Epidermal melanocyte (primary cell): ENCODE measurements around the genes KLK8, KLK9, IGLON5, SIGLEC10, SIGLEC8 and ZNF577.

- RRBS: 60% methylated on average over 1 of the region's 8 CpGs
These were observed 2.4 kb downstream of the MYH14 start for GRCh38 chr19:50205805-50206170.

DNA sequence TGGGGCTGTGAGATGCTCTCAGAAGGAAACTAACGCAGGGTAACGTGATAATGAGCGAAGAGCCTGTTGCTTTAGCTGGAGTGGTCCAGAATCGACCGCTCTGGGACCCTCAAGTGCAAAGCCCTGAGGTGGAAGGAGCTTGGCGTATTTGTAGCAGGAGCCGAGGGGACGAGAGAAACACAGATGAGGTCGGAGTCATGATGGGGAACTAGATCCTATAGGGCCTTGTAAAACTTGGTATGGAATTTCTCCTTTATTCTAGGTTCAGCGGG lies 615 bp downstream of the POLD1 start:
- RRBS: no CpG with 5 or more reads among the region's 10 CpGs

DNA sequence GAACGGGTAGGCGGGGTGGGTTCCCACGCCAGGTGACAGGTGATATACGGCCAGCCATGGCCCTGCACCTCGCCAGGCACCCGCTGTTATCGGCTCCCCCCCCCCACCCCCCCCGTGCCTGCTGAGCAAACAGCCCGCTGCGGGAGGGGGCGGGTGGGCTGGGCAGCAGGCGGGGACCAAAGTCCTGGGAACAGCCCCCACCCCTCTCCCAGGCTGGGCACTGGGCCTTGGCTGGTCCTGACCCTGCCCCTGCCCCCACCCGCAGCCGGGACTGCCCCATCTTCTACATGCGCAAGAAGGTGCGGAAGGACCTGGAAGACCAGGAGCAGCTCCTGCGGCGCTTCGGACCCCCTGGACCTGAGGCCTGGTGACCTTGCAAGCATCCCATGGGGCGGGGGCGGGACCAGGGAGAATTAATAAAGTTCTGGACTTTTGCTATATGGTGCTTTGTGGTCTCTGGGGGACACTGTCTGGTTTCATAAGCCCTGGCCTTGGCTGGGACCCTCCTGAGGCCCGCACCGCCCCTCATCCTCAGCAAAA lies 1.1 kb upstream of the SPIB start:
- RRBS: no CpG with 5 or more reads among the region's 23 CpGs

DNA sequence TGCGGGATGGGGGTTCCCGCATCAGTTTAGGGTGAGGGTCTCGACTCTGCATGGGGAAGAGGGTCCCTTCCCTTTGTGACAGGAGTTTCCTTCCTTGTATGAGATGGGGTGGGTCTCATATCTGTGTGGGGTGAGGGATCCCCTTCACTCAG lies 288 bp downstream of the MYBPC2 start:
- RRBS: no CpG with 5 or more reads among the region's 3 CpGs

- RRBS: 31% methylated on average over 14 of the region's 28 CpGs
These were observed 12.9 kb upstream of the GARIN5A start for GRCh38 chr19:50489336-50490062.

- RRBS: no CpG with 5 or more reads among the region's 5 CpGs
These were observed 20.9 kb downstream of the LRRC4B start for GRCh38 chr19:50547344-50547801.

DNA sequence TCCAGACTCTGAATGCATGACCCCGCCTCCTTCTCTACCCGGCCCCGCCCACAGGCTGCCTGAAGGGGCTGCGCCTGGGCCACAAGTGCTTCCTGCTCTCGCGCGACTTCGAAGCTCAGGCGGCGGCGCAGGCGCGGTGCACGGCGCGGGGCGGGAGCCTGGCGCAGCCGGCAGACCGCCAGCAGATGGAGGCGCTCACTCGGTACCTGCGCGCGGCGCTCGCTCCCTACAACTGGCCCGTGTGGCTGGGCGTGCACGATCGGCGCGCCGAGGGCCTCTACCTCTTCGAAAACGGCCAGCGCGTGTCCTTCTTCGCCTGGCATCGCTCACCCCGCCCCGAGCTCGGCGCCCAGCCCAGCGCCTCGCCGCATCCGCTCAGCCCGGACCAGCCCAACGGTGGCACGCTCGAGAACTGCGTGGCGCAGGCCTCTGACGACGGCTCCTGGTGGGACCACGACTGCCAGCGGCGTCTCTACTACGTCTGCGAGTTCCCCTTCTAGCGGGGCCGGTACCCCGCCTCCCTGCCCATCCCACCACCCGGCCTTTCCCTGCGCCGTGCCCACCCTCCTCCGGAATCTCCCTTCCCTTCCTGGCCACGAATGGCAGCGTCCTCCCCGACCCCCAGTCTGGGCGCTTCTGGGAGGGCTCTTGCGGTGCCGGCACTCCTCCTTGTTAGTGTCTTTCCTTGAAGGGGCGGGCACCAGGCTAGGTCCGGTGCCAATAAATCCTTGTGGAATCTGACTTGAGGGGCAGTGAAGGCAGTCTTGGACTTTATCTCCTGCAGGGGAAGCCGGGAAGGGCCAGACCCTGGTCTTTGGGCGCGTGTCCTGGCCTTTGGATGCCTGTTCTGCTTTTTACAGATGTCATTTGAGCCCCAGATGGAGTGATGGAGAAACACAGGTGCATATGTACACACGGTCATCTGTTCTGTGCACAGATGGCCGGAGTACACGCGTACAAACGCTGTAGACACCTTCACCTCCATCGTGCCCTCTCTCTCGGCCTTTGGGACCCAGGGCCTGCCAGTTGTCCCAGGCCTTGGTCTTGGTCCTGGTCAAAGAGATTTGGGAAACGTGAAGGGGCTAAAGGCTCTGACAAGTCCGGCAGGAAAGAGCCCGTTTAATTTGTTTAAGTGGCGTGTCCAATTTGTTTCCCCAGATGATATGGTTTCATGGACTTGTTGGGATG lies 2.2 kb downstream of the CLEC11A start:
- RRBS: 9% methylated on average over 10 of the region's 90 CpGs

DNA sequence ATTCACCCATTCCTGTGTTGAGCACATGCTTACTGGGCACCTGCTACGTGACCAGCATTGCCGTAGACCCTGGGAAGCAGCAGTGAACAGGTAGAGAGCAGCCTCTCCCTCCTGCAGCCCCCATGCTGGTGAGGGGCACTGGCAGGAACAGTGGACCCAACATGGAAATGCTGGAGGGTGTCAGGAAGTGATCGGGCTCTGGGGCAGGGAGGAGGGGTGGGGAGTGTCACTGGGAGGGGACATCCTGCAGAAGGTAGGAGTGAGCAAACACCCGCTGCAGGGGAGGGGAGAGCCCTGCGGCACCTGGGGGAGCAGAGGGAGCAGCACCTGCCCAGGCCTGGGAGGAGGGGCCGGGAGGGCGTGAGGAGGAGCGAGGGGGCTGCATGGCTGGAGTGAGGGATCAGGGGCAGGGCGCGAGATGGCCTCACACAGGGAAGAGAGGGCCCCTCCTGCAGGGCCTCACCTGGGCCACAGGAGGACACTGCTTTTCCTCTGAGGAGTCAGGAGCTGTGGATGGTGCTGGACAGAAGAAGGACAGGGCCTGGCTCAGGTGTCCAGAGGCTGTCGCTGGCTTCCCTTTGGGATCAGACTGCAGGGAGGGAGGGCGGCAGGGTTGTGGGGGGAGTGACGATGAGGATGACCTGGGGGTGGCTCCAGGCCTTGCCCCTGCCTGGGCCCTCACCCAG lies 4.1 kb downstream of the KLK2 start:
- RRBS: no CpG with 5 or more reads among the region's 13 CpGs

- RRBS: no CpG with 5 or more reads among the region's 7 CpGs
These were observed at the start of gene KLK8 for GRCh38 chr19:51001516-51001879. KLK8 (minus strand) TSS chr19:51001604.

DNA sequence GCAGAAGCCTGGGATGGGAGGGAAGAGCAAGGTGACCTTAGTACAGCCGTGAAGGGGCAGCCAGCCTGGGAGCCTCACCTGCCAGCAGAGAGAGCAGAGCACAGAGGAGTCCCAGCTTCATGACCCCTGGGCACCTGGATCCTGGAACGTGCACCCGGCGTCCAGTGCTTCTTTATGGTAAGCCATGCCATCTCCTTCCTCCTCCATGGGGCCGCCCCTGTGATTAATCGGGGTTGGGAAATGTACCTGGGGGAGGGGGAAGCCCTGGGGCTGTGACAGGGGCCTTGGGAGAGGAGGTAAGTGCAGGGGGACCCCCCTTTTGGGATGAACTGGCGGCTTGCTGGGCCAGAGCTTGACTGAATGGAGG lies at the start of gene KLK9:
TSS of gene KLK9 (minus strand) at position 166 of the 367 bp plus-strand sequence.
- RRBS: no CpG with 5 or more reads among the region's 7 CpGs

GRCh38 chr19:51311207-51312219 lies at the start of gene IGLON5:
IGLON5 (plus strand) TSS chr19:51311644.
- RRBS: 5% methylated on average over 25 of the region's 75 CpGs

- RRBS: no CpG with 5 or more reads among the region's 10 CpGs
These were observed 12.0 kb downstream of the ETFB start for GRCh38 chr19:51354179-51354691.

GRCh38 chr19:51417029-51418171 lies at the start of gene SIGLEC10:
SIGLEC10 (minus strand) TSS chr19:51417642.
- RRBS: no CpG with 5 or more reads among the region's 25 CpGs

GRCh38 chr19:51458114-51458837 lies at the start of gene SIGLEC8:
SIGLEC8 (minus strand) TSS chr19:51458454.
- RRBS: 24% methylated on average over 2 of the region's 10 CpGs

DNA sequence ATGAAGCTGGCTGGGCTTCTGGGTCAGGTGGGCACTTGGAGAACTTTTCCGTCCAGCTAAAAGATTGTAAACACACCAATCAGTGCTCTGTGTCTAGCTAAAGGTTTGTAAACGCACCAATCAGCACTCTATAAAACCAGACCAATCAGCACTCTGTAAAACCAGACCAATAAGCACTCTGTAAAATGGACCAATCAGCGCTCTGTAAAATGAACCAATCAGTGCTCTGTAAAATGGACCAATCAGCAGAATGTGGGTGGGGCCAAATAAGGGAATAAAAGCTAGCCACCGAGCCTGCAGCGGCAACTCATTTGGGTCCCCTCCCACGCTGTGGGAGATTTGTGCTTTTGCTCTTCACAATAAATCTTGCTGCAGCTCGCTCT lies 27.9 kb downstream of the ZNF175 start:
- RRBS: no CpG with 5 or more reads among the region's 7 CpGs

- RRBS: no CpG with 5 or more reads among the region's 12 CpGs
These were observed 1.8 kb downstream of the SIGLEC14 start for GRCh38 chr19:51644605-51645351.

- RRBS: no CpG with 5 or more reads among the region's 3 CpGs
These were observed 4.5 kb upstream of the SIGLEC14 start for GRCh38 chr19:51651216-51651532.

GRCh38 chr19:51743450-51743875 lies 8.2 kb downstream of the FPR1 start:
- RRBS: no CpG with 5 or more reads among the region's 3 CpGs

- RRBS: no CpG with 5 or more reads among the region's 55 CpGs
These were observed at the start of gene ZNF577 for GRCh38 chr19:51887328-51888286. ZNF577 (minus strand) TSS chr19:51887951.

GRCh38 chr19:52046683-52047352 lies 1.8 kb downstream of the ZNF432 start:
- RRBS: no CpG with 5 or more reads among the region's 3 CpGs